Non-pigmented ciliary epithelial cell (primary cell): ENCODE measurements around the gene PARD6B.

DNA sequence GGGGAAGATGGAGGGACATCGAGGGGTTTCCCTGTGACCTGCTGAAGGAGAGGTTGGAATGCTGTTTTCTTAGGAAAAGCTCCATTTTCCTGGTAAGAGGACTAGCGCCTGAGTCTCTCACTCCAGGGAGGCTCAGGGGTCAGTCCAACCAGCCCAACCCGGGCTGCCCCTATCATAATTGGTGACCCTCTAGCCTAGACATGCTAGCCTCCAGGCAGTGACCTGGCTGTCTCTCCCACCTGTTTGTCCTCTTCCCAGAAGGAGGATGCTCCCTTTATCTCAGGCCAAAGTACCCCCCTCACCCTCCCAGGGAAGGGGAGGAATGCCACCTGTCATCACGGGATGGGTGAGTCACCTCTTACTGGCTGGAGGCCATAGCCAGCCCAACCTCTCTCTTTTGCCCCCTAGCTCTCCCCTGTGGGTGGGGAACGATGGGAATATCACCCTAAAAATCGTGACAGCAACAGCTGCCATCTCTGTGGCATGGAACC is 137.6 kb upstream of the PTPN1 start:
- RRBS = no CpG with 5 or more reads among the region's 6 CpGs

GRCh38 chr20:50462534-50462961 is 47.6 kb upstream of the PTPN1 start:
- RRBS = no CpG with 5 or more reads among the region's 3 CpGs

DNA sequence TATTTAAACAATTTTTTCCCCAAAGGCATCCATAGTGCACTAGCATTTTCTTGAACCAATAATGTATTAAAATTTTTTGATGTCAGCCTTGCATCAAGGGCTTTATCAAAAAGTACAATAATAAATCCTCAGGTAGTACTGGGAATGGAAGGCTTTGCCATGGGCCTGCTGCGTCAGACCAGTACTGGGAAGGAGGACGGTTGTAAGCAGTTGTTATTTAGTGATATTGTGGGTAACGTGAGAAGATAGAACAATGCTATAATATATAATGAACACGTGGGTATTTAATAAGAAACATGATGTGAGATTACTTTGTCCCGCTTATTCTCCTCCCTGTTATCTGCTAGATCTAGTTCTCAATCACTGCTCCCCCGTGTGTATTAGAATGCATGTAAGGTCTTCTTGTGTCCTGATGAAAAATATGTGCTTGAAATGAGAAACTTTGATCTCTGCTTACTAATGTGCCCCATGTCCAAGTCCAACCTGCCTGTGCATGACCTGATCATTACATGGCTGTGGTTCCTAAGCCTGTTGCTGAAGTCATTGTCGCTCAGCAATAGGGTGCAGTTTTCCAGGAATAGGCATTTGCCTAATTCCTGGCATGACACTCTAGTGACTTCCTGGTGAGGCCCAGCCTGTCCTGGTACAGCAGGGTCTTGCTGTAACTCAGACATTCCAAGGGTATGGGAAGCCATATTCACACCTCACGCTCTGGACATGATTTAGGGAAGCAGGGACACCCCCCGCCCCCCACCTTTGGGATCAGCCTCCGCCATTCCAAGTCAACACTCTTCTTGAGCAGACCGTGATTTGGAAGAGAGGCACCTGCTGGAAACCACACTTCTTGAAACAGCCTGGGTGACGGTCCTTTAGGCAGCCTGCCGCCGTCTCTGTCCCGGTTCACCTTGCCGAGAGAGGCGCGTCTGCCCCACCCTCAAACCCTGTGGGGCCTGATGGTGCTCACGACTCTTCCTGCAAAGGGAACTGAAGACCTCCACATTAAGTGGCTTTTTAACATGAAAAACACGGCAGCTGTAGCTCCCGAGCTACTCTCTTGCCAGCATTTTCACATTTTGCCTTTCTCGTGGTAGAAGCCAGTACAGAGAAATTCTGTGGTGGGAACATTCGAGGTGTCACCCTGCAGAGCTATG is 73.3 kb downstream of the PTPN1 start:
- RRBS = no CpG with 5 or more reads among the region's 23 CpGs

GRCh38 chr20:50673207-50674300 is 17.8 kb downstream of the RIPOR3 start:
- RRBS = 53% methylated on average over 5 of the region's 26 CpGs

GRCh38 chr20:50731239-50732210 is at the start of gene PARD6B:
TSS of gene PARD6B (plus strand) at chr20:50731580.
- RRBS = 2% methylated on average over 43 of the region's 113 CpGs

DNA sequence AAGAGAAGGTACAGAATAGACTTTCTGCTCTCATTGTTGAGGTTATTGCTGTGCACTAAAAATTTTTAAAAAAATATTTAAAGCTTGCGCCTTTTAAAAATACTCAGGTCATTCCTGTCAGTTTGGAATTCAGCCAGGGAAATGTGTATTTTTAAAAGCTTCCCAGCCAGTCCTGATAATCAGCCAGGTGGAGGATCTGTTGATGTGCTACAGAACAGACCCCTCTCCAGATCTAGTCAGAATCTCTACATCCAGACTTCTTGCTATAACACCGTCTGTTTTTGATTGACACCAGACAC is 11.6 kb downstream of the PARD6B start:
- RRBS = no CpG with 5 or more reads among the region's 2 CpGs

DNA sequence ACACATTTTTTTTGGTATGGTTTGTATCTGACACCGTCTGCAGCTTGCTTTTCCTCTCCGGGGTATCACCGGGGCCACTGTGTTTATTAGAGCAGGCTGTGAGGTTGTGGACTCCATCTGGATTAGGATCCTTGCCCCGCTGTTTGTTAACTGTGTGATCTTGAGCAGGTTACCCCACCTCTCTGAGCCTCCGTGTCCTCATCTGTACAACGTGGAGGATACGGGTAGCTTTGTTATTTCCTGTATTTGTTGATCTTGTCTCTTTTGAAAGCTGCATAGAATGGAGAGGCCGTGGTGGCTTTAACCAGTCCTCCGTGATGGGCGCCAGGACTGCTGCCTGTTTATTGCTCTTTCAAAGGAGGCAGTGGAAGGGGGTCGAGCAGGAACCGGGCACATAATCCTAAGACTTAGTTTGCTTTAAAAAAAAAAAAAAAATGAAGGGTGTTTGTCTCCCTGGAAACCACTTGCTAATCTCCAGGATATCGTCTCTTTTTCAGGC is 22.9 kb downstream of the BCAS4 start:
- RRBS = no CpG with 5 or more reads among the region's 13 CpGs

- RRBS = 95% methylated on average over 3 of the region's 12 CpGs
Observed at GRCh38 chr20:50819297-50819840, 24.5 kb downstream of the BCAS4 start.

DNA sequence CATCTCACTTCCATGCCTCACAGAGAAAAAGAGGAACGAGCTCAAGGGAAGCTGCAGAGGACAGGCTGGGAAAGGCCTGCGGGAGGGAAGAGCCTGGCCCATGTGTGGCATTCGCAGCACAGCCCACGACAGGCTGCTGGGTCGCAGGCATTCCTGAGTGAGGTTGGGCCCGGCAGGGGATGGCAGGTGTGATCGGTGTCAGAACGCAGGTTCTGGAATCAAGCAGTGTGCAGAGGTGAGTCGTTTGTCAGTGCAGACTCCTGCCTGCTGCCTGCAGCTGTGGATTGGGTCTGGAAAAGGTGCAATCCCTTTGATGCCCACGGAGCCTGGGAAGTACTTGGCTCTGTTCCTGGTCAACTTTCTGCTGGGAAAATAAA is 61.1 kb downstream of the BCAS4 start:
- RRBS = no CpG with 5 or more reads among the region's 10 CpGs

- RRBS = no CpG with 5 or more reads among the region's 13 CpGs
Observed at GRCh38 chr20:50891093-50892097, 39.8 kb downstream of the ADNP start.

GRCh38 chr20:50982231-50982538 is 23.6 kb downstream of the MOCS3 start:
- RRBS = no CpG with 5 or more reads among the region's 5 CpGs

DNA sequence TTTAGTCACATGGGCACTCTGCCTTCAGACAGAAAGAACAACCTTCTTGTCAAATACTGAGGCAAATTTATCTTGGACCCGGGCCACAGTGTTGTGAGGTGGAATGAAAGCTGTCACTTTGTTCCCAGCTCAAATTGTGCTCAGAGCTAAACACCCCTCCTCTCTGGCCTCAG is 23.8 kb downstream of the MOCS3 start:
- RRBS = no CpG with 5 or more reads among the region's 1 CpG

- RRBS = no CpG with 5 or more reads among the region's 20 CpGs
Observed at GRCh38 chr20:51365799-51366930, 176.4 kb downstream of the NFATC2 start.

DNA sequence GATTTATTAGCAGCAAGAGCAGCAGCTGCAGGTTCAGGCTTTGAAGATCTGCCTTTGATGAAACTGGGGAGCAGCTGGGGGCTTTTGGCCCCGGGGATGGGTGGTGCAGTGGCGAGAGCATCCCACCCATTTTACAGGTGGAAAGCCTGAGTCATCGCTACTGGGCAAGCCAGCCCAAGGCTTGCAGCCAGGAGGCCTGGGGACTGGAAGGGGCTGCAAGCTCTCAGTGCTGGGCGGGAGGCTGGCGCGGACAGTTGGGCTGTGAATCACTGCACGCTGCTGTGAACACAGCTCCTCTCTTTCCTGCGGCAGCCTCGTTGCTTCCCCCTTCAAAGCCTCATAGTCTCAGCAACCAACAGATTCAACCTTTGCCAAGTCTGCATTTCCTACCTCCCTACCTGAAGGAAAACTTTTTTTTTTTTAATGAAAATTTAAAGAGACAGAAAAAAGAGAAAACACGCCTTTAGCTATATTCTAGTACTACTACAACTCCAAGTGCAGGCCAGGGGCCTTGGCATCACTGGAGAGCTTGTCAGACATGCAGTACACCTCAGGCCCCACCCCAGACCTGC is 85.3 kb downstream of the NFATC2 start:
- RRBS = no CpG with 5 or more reads among the region's 10 CpGs

- RRBS = no CpG with 5 or more reads among the region's 8 CpGs
Observed at GRCh38 chr20:51697018-51697718, 71.0 kb downstream of the ATP9A start.

DNA sequence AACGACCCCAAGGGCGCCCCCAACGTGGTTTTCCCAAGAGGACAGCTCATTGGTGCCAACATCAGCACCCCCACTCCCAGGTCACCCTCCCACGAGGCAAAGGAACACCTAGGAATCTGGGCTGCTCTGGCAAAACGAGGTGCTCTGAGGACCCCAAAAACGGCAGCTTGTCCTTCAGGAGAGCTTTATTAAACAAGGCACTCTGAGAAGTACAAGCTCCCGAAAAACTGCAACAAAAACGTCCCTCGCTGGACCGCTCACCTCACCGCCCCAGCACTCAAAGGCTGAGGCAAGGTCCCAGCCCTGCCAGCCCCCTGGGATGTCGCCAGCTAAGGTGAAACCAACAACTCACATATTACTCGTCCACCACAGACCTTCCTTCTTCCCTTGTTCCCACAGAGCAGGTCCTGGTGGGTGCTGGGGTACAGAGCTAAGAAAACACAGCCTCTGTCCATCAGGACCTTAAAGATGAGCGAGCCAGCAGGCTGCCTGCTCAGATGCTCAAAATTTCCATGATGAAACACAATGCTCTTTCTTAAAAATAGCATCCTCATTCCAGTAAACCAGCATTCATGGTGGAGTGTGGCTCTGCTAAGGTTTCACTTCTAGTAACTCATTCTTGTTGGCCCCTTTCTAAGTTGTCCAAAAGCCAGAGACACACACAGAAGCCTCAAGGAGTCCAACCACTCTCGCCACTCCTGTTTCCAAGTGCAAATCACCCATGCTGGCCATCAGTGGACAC is 36.0 kb downstream of the ATP9A start:
- RRBS = no CpG with 5 or more reads among the region's 15 CpGs

DNA sequence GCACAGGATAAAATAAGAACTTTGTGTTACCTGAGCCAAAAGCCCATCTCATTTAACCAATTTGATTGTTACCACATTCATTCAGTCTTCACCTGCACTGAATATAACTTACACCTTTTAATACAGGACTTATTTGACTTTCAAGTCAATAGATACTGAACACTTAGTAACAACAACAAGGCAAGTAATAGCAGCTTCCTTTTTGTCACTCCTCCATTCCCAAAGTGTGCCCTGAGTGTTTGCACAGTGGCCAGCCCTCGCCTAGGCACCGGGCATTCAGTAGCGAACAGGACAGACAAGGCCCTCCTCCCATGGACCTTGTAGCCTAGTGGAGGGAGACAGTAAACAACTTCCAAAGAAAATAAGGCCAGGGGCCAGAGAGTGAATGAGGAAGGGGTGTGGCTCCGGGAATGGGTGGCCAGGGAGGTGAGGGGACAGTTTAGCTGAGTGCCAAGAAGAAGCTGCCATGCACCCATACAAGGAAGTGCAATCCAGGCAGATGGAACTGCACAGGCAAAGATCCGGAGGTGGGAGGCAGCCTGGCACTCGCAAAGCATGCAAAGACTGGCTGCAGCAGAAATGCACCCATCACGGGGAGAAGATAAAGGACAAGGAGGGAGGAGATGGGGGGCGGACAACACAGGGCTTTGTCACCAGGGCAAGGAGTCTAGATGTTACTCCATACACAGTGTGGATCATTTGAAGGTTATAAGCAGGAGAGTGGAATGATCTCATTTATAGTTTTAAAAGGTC is 32.4 kb downstream of the ATP9A start:
- RRBS = no CpG with 5 or more reads among the region's 8 CpGs

DNA sequence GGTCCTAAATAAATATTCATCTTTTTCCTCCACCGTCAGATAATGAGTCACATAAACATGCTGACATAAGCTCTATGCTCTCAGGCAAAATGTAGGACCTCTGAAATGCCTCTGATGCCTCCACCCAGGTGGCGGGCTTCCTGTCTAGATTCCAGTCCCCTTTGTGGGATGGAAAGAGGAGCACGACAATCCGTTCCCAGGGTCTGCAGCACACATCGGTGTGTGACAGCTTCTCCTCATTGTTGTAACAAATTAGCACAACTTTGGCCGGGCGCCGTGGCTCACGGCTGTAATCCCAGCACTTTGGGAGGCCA is 7.0 kb downstream of the ATP9A start:
- RRBS = no CpG with 5 or more reads among the region's 9 CpGs

GRCh38 chr20:51766816-51767801 is 1.1 kb downstream of the ATP9A start:
- RRBS = no CpG with 5 or more reads among the region's 60 CpGs

DNA sequence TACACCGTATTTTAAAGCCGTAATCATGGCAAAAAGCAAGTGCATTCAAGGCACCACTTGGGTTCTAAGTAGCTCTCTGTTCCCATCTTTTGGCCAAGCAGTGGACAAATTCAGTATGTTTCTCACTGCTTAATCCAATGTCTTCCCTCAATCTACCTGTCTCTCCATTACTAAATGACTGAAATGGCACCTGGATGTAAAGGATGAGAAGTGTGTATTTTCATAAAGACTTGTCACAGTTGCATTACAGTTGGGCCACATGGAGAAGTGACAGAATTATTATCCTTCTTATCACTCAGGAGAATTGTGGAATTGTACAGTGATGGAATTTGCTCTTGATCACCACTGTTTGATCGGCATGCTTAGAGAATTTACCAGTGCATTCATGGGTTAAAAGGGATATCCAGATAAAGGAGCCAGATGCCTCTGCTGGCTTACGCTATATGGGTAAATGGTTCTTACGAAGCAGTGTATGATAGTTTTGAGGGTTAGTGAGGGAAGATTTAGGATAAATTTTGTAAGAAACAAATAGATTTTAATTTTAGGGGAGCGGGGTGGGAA is 145.7 kb downstream of the TSHZ2 start:
- RRBS = no CpG with 5 or more reads among the region's 6 CpGs